CD14-positive monocyte (primary cell): ENCODE measurements around the gene CDH13.

DNA sequence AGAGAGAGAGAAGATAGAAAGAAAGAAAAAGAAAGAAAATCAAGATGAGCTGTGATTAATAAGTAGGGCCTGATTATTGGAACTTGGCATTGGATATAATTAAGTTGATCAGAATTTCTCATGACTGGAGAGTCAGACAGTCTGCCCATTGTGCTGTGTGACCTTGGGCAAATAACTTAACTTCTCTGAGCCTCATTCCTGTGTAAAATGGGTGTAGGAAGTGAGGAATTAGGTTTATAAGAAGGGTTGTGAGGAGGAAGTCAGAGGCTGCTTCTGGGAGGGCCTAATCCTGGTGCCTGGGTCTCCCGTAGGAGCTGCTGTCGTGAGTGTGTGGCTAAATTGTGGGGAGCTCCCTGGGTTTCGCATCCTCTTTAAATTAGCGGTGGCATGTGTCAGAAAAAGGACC lies 76.0 kb downstream of the CMIP start:
- CAGE, long polyA plus RNA: no peak

DNA sequence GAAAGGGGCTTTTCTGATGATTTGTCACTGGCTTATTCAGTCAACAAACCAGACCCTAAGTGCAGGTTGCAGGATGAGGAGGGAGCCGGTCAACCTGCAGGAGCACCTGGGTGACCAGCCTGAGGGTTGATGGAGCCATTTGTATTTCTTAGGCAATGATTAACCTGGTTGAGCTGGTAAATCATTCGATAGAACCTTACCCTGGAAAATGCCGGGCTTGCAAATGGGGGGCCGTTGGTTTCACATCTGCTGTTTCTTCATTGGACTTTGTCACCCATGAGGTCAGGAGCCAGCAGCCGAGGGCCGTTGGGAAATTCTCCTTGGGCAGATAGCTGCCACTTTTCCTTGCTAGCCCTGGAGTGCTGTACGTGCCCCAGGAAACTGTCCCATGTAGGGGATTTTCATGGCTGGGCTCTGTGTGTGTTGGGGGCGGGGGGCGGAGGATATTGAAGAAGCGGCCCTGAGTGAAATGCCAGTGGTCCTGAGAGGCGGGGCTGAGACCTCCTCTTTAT lies 104.6 kb downstream of the CMIP start:
- CAGE, long polyA plus RNA: no peak

DNA sequence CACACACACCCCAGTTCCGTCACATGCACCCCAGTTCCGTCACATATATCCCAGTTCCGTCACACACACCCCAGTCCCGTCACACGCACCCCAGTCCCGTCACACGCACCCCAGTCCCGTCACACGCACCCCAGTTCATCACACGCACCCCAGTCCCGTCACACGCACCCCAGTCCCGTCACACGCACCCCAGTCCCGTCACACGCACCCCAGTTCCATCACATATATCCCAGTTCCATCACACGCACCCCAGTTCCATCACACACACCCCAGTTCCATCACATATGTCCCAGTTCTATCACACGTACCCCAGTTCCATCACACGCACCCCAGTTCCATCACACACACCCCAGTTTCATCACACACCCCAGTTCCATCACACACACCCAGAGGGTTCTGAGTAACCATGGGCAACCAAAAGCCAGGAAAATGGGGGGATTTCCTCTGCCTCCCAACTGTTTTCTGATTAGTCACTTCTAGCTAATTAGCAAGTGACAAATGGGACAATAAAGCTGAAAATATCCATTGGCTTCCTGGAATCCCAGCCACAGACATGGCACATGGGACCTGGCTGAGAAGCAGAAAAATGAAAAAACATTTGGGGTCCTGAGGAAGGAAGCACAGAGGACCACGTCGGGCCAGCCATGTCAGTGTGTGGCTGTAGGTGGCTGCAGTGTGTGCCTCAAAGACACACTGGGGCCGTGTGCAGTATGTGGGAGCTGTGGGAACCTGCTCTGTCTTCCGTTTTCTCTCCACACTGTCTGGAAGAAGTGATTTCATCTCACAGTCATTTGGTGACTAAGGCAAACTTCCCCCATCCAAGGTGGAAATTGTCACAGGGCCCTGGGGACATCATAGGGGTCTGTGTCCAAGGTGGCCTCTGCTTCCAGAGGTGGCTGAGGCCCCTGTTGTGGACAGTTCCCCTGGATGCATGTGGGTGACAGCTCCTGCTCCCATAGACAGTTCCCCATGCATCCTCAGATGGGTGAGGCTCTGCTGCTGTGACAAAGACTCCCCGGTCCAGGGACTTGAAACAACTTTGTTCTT lies 106.6 kb downstream of the CMIP start:
- CAGE, long polyA plus RNA: no peak

GRCh38 chr16:81583385-81583914 lies 138.8 kb downstream of the CMIP start:
- CAGE, long polyA plus RNA: no peak

DNA sequence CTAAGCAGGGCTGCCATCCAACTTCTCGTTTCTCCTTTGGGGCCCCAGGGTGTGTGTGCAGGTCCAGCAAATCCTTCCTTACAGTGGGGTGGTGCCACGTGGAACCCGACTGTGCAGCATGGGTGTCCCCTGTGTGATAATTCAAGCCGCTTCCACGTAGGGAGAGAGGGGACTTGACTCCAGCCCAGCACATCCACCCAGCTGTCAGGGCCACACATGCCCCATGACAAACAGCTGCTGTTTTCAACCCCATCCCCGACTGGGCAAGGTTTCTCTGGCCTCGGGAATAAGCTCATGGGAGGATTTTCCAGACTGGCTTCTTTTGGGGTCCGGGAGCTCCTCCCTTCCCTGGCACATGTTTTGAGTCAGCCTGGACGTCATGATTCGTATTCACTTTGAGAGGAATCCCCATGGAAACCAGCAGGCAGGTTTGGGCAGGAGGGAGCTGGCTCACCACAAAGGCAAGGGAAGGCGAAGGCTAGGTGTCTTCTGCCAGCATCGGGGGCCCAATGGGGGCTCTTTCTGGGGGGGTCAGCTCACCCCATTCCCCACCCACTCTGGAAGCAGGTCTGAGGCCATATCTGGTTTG lies 156.4 kb downstream of the CMIP start:
- CAGE, long polyA plus RNA: no peak

GRCh38 chr16:81608870-81609261 lies 164.3 kb downstream of the CMIP start:
- CAGE, long polyA plus RNA: no peak

GRCh38 chr16:81618399-81619128 lies 160.5 kb upstream of the PLCG2 start:
- CAGE, long polyA plus RNA: no peak

- CAGE, long polyA plus RNA: no peak
These were observed 143.6 kb upstream of the PLCG2 start for GRCh38 chr16:81635369-81635983.

- CAGE, long polyA plus RNA: no peak
These were observed 128.8 kb upstream of the PLCG2 start for GRCh38 chr16:81650071-81650828.

GRCh38 chr16:81738764-81739268 lies 40.3 kb upstream of the PLCG2 start:
- CAGE, long polyA plus RNA: no peak

DNA sequence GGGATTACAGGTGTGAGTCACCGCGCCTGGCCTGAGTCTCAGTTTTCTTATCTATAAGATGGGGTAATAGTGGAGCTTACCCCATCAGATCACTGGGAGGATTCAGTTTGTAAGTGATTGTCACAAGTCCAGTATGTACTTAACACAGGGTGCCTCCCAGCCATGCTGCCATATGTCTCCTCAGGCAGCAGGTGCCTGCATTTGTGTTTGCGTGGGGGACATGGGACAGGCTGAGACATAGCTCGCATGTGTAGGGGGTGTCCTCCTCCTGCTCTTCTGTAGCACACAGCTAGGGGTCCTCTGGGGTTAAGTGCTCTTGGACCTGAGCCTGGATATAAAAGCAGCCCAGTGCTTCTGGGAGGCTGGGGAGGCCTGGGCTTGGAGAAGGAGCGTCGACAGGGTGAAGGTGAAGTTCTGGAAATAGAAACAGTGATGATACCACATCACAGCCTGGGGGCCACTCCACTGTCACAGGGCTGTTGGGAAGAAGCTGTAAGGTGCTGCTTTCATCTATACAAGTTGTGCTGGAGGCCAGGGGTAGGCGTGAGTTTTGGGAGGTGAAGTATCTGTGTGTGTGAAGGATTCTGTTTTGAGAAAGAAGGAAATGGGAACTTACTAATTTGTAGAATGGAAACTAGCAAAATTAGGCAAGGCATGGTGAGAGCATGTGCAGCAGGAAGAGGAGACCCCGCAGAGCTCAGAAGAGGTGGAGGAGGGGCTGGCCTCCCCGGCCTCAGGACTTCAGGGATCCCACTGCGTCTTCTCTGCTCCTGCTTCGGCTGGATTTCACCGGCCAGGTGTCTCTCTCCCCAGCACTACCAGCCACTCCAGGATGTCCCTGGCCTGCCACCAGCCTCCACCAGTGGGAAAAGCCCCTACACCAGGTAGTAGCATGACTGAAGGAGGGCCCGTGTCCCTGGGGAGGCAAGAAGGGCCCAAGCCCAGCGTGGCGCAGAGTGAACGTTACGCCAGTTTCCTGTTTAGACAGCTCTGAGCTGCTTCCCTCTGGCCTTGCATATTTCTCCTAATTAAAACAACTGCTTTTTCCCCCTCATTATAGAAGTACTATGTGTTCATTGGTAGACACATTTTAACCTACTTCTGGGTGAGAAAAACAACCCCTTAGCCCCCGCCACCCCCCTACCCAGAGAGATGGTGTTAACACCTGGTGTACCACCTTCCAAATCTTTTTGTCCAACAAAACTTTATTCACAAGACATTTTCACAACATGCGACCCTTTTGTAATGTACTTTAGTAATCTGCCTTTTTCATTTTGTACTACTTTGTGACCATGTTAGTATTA lies 19.5 kb downstream of the PLCG2 start:
- CAGE, long polyA plus RNA: no peak

GRCh38 chr16:81841698-81842363 lies 62.7 kb downstream of the PLCG2 start:
- CAGE, long polyA plus RNA: no peak

- CAGE, long polyA plus RNA: no peak
These were observed 63.6 kb downstream of the HSD17B2 start for GRCh38 chr16:82098611-82099019.

GRCh38 chr16:82192678-82193172 lies 22.7 kb upstream of the MPHOSPH6 start:
- CAGE, long polyA plus RNA: no peak

DNA sequence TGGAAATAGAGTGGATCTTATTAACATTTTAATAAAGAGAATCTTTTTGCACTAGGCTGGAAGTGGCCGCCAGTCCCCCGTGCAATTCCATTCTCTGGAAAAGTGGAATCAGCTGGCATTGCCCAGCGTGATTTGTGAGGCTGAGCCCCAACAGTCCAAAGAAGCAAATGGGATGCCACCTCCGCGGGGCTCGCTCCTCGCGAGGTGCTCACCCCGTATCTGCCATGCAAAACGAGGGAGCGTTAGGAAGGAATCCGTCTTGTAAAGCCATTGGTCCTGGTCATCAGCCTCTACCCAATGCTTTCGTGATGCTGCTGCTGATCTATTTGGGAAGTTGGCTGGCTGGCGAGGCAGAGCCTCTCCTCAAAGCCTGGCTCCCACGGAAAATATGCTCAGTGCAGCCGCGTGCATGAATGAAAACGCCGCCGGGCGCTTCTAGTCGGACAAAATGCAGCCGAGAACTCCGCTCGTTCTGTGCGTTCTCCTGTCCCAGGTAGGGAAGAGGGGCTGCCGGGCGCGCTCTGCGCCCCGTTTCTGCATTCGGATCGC lies at the start of gene CDH13:
TSS of gene CDH13 (plus strand) at position 325 of the 549 bp plus-strand sequence.
- CAGE, long polyA plus RNA: no peak

DNA sequence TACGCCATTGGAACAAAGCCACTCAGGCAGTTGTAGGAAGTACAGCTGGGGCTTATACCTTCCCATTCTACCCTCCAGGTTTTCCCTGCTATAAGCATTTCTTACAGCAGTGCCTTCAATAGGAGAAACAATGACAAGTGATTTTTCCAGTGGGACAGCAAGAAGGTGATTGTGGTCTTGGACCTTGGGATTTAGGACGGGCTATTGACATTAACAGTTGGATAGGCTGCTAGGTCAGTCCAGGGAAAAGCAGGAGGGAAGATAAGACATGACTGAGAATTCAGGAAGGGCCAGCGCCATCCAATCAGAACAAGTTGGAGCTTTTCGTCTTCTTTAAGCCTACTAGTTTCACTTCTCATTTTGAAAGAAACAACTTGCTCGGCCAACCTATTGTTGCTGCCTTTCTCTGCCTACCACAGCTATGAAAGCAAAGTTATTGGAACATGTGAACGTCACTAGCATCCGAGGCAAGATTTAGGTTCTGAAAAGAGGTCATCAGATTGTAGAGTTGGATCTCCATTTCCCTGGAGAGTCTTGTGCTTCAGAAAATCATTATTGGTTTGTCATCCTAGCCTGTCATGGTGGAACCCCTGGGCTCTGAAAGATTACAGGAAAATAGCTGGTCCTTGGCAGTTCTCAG lies 25.0 kb downstream of the CDH13 start:
- CAGE, long polyA plus RNA: no peak

- CAGE, long polyA plus RNA: no peak
These were observed 123.3 kb downstream of the CDH13 start for GRCh38 chr16:82750119-82750477.

- CAGE, long polyA plus RNA: no peak
These were observed 206.8 kb downstream of the CDH13 start for GRCh38 chr16:82833562-82833911.

DNA sequence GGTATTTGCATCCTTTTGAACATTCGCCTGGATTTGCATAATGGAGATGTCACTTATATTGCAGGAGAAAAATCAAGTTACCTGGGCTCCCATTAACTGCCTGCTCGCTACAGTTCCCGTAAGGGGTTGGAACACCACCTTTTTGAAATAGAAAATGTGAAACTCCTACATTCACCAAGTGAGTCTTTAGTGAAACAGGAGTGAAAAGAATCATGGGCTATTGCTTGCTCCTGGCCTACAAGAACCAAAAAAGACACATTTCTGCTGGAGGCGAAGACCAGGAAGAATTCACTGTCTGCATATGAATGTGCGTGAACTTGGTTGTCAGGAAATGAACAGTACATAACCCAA lies 518.9 kb upstream of the HSBP1 start:
- CAGE, long polyA plus RNA: no peak

DNA sequence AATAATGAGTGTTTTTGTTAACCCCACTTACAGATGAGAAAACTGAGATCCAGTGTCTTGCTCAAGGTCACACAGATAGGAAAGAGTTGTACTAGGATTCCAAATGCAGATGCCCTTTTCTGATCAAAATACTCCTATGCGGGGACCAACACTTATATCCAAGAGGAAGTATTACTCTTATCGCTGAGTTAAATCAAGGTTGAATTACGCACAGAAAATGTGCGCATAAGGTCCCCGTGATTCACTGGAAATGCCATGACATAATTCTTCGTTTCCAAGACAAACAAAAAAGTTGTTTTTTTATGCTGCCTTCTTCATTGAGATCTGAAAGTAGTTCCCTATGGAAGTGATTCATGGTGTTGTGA lies 463.9 kb upstream of the HSBP1 start:
- CAGE, long polyA plus RNA: no peak